Epithelial cell of prostate (primary cell): ENCODE measurements around a stretch of chr20.

- RRBS = no CpG with 5 or more reads among the region's 2 CpGs
These were observed 10.7 kb upstream of the RNF24 start for GRCh38 chr20:4025982-4026449.

GRCh38 chr20:4160548-4161502, 12.2 kb downstream of the SMOX start:
- RRBS = 75% methylated on average over 5 of the region's 19 CpGs

DNA sequence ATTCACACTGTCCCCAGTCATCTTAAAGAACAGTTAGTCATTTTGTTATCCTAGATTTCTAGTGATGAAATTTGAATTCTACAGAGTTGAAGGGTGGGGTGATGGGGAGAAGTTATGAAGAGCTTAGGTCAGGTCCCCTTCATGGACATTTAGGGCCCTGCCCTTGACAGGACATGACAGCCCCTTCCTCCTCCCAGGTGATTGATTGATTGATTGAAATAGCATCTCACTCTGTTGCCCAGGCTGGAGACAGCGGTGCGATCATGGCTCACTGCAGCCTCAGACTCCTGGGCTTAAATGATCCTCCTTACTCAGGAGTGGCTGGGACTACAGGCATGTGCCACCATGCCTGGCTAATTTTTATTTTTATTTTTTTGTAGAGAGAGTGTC, 40.7 kb downstream of the SMOX start:
- RRBS = no CpG with 5 or more reads among the region's 2 CpGs

GRCh38 chr20:4613493-4614354, 72.5 kb upstream of the PRNP start:
- RRBS = no CpG with 5 or more reads among the region's 15 CpGs

- RRBS = no CpG with 5 or more reads among the region's 7 CpGs
These were observed 11.4 kb downstream of the PRNP start for GRCh38 chr20:4697344-4698312.

- RRBS = no CpG with 5 or more reads among the region's 11 CpGs
These were observed 16.3 kb downstream of the PRNP start for GRCh38 chr20:4702290-4703316.

- RRBS = no CpG with 5 or more reads among the region's 3 CpGs
These were observed 6.2 kb upstream of the RASSF2 start for GRCh38 chr20:4829447-4830104.

- RRBS = no CpG with 5 or more reads among the region's 9 CpGs
These were observed 14.1 kb downstream of the SLC23A2 start for GRCh38 chr20:4987294-4987578.

DNA sequence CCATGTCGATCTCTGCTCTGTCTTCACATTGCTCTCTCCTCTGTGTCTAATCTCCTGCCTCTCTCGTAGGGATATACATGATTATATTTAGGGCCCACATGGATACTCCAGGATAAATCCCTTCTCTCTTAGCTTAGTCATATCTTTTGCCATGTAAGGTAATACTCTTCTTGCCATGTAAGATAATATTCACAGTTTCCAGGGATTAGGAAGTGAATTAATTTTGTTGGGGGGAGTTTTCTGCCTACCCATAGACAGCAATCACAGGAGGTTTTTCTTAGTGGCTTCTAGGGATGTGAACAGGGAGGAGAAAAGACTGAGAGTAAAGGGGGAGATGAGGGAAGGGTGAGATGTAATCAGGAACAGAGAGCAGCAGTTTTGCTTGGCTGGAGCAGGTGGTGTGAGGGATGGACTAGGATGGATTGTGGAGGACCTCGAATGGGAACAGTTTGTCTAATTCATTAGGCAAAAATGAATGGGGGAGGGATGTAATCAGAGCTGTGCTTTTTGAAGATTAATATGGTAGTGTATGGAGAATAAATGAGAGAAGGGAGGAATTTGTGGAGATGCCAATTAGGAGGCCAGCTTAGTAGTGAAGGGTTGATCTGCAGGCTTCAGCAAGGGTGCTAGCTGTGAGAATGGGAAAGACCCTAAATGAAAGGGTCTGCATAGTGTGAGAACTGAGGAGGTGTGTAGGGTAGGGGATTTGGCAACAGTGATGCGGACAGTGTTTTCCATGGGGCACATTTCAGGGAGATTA, 28.9 kb downstream of the CDS2 start:
- RRBS = no CpG with 5 or more reads among the region's 4 CpGs

GRCh38 chr20:5168337-5169442, 41.9 kb downstream of the CDS2 start:
- RRBS = no CpG with 5 or more reads among the region's 6 CpGs

DNA sequence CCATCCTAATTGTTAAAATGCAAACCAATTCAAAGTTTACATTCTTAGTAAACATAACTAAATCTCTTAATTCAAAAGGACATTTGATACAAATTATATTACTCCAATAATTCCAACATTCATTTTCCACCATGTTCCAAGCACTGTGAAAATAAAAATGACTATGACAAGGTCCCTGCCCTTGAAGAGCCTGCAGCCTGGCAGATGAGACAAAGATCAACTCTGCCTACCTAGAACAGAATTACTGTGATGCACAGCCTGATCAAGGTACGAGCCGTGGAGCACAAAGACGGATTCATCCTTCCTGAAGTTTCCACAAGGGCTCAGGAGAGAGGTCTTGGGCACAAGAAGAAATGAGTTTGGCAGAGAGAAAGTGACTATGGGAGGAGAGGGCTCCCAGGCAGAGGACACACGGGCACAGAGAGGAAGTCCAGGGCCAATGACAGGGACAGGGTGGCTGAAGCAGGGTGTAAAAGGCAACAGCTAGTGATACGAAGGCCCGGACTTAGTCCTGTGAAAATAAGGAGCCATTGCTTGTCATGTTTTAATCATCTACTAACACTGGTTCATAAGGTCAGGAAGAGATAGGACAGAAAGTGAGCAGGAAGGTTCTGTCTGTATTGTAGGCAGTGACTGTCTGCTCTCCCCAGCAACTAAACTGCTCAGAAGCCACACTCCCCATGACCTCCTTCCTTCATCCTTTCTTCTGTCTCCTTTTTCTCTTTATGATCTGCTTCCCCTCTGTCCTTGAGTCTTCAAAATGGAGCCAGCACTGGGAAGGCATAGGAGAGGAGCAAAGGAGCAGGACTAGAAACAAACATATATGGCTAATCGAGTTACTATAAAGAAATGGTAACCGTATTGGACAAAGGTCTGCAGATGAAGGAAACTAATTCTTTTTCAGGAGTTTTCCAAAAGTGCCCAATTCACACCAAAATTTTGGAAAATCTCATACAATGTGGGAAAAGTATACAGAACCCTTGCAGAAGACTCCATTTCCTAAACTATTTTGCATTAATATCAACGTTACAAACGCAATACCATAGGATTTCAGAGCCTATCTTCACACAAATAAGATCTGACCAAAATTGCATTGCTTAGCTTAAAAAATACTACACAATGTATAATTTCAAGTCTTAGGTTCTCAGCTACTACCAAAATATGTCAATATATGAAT, 65.3 kb downstream of the GPCPD1 start:
- RRBS = no CpG with 5 or more reads among the region's 10 CpGs

GRCh38 chr20:5958275-5958979, 8.0 kb downstream of the MCM8 start:
- RRBS = no CpG with 5 or more reads among the region's 7 CpGs

- RRBS = no CpG with 5 or more reads among the region's 9 CpGs
These were observed 4.9 kb upstream of the LRRN4 start for GRCh38 chr20:6058401-6059444.

DNA sequence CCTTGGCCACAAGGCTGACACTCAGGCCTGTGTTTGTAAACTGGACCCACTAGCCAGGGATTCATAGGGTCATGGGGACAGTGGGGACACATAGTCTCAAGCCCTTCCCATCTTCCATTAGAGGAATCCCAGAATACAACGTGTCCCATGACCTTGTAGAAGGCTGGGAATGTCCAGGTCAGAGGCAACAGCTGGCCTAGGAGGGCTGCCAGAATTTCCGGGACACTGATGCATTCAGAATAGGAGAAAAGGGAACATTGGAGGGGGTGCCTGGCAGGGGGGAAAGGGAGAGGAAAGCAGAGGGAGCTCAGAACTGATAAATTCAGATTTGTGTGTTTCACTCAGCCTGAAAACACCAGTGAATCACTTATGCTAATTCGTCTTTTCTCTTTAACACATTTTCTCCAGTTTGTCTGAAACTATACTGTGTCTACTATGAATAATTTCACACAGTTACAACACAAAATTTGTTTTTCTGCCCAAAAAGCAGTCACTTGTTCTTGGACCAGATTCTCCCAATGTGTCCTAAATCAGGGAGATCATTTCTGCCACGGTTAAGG, 35.5 kb upstream of the BMP2 start:
- RRBS = no CpG with 5 or more reads among the region's 4 CpGs

- RRBS = no CpG with 5 or more reads among the region's 6 CpGs
These were observed 31.6 kb upstream of the BMP2 start for GRCh38 chr20:6735645-6736448.

DNA sequence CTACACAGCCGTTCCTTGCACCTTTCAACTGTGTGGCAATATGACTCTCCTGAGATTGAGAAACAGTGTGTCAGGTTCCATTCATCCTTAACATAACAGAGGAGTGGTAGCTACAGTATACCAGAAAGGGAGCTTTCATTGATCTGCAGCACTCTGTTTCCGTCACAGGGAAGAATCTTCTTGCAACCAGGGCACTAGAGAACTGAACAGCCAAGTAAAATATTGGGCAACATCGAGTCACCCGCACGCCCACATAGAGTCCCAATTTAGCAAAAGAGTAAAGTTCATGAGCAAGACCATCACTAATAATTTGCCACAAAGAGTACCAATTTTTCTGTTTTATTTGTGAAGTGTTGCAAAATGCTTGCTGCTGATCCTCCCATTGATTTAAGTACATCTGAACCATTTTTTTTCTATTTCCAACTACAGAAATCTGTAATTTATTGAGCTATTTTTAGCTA, 354.9 kb downstream of the HAO1 start:
- RRBS = no CpG with 5 or more reads among the region's 5 CpGs

DNA sequence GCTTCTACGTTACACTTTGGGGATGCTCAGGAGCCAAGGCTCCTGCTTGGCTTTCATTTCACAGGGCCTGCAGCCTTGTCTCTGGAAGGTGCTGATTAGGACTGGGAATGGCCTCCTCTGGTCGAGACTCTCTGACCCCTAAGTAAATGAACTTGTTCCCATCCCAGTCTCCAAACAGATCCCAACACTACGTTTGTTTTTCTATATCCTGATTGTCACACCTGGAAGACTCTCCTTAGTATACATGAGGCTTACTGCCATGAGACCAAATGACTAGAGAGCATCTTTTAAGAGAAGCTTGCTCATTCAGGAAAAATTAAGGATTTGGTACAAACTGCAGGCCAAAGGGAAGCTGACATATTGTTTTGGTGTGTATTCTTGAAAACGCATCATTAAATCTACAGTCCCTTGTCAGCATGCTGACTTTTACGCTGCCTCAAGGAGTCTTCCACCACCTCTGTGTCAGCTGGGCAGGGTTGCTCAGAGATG, 37.7 kb downstream of the TMX4 start:
- RRBS = no CpG with 5 or more reads among the region's 5 CpGs

- RRBS = no CpG with 5 or more reads among the region's 12 CpGs
These were observed 19.9 kb downstream of the TMX4 start for GRCh38 chr20:7999497-8000132.

- RRBS = no CpG with 5 or more reads among the region's 3 CpGs
These were observed 11.9 kb downstream of the TMX4 start for GRCh38 chr20:8007404-8008290.

GRCh38 chr20:8114059-8115065, 17.7 kb upstream of the PLCB1 start:
- RRBS = no CpG with 5 or more reads among the region's 37 CpGs